Left lung (tissue), 1 donor: Measurements from ENCODE around the genes UGDH and RHOH.

DNA sequence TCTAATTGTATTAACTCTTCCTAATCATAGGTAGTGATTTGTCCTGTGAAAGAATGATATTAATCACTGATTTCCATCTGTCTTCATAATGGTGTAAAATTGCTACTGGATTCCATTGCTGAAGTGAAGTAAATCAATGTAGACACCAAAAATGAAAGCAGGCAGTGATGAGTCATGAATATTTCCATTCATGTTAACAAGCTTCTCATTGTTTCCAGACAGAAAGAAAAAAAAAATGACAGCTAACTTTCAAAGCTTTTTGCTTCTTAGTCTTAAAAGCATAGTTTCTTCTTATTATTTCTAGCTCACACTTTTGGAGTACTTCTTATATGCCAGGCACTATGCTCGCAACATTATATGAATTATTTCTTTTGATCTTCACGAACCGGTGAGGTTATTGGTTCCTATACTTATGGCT, 21.6 kb downstream of the FAM114A1 start:
- PRO-cap, result no peak

DNA sequence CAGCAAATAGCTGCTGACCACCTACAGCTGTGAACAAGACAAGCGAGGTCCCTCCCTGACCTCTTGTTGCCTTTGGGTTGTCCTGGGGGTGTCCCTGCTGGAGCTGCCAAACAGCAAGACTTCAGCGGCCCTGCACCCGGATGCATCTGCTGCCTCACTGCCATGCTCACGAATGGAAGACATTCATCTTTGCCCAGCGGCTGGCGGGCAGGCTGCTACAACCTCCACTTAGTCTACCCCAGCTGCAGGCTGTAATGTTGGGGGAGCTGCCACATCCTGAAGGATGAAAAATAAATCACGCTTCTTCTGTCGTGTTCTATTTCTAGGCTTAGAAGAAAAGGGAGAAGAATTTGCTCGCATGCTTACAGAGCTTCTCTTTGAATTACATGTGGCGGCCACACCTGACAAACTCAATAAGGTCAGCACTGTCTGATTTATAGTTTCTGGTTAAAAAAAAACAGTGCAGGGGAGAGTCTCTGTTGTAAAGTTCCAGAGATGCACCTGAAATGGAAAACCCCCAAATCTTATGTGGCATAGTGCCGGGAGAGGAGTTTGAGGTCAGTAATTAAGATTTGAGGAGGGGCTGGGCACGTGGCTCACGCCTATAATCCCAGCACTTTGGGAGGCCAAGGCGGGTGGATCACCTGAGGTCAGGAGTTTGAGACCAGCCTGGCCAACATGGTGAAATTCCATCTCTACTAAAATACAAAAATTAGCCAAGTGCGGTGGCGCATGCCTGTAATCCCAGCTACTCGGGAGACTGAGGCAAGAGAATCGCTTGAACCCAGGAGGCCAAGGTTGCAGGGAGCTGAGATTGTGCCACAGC, 61.5 kb downstream of the FAM114A1 start:
- PRO-cap, result no peak

- PRO-cap, result no peak
These were observed 81.6 kb downstream of the FAM114A1 start for GRCh38 chr4:38949248-38949523.

GRCh38 chr4:39037408-39038023, 5.3 kb upstream of the TMEM156 start:
- PRO-cap, result no peak

DNA sequence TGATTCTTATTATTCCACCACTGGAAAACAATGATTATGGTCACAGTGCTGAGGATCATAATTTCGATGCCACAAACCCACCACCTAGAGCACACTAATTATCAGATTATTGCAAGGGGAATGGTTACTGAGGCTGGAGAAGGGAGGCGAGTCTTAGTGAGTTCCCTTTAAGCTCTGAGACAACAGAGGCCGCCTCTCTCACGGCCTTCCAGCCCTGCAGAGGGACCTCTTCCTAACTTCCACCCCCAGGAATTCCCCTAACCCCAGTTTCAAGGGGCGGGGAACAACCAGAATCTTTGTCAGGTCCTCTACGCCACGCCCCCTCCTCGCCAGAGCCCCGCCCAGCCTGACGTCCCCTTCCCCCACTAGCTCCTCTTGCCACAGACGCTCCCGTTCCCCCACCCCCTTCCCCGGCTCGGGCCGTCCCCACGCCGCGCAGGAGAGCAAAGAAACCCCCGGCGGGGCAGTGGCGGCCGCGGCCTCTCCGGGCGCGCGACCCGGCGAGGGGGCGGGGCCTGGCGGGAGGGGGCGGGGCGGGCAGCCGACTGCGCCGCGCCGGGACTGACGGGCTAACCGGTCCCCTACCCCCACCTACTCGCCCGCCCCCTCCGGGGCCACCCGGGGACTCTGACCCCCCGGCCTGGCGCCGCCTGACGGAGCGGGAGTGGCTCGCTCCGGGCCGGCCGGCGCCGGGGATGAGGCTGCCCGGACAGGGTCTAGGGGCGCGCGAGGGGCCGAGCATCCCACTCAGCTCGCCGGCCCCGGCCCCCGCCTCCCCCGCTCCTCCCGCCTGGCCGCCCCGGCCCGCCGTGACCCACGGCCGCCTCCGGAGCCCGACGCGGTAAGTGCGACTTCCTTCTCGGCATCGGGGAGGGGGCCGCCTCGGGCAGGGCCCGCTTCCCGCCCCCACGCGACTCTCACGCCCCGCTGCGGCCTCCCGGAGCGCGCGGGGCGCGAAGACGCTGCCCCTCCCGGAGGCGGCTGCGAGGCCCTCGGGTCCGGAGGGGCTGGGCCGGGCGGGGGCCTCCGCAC, 12.4 kb upstream of the TMEM156 start:
- PRO-cap, result bidirectional peak, plus-strand start at position 653 of the sequence, minus-strand start at position 234 of the sequence; bidirectional peak, plus-strand start at position 947 of the sequence, minus-strand start at position 843 of the sequence

GRCh38 chr4:39340941-39341224, 25.3 kb downstream of the RFC1 start:
- PRO-cap, result no peak

- PRO-cap, result no peak
These were observed 1.3 kb downstream of the RPL9 start for GRCh38 chr4:39457436-39457873.

DNA sequence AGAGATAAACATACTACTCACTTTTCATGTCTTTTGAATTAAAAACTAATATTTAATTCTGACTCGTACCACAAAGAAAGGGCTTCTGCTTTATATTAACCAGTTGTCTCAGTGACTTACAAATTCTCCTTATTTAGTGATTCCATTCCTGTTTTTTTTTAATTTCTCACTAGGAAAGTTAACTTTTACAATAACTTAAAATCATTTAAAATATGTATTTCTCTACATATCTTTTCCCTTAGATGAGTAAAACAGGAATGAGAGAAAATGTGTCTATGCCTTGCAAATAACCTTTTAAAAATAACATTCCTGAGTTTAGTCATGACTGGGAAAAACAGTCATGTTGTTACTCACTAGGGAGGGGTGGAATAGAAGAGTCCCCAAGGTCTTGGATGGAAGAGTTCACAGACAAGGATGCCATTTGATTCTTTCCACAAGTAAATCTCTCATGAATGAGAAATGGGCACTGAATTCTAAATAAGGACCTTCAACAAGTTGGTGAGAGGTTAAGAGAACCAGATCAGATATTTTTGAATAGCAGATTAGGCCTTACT, 25.3 kb downstream of the UGDH start:
- PRO-cap, result no peak

DNA sequence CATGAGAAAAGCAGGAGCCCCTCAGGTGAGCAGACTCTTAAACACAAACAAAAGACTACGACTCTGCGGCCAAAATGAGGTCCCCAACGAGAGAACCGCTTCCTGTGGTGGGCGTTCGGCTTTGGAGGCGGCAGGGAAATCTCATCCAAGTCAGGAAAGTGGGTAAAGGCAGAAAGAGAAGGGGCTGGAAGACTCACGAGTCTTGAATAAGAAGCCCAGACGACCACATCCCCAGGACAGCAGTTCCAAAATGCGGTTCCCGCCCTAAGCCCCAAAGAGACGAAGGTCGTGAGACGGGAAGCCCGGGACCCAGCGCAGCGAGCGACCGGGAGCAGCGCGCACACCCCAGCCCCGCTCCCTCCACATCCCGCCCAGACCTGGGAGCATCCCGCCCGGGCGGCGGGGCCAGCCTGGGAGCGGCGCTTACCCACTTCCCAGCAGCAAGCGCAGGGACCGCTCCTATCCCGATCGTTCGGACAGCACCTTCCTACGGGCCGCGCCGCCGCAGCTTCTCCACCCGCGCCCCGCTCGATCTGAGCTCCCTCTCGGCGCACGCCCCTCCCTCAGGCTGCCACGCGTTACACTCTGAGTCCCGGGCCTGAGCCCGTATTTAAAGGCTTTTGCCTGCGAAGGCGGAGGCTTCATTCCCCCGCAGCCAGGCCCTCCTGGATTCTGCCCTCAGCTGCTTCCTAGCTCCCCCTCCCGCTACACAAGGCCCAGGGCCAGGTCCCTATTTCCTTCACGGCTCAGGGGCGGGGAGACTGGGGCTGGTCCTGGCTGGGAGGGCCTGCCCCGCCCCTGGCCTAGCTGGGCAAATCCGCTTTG, at the start of gene UGDH:
Gene UGDH (minus strand): TSS at position 584 of the 825 bp plus-strand sequence.
- PRO-cap, result bidirectional peak, plus-strand start outside the sequence, minus-strand start at position 670 of the sequence

DNA sequence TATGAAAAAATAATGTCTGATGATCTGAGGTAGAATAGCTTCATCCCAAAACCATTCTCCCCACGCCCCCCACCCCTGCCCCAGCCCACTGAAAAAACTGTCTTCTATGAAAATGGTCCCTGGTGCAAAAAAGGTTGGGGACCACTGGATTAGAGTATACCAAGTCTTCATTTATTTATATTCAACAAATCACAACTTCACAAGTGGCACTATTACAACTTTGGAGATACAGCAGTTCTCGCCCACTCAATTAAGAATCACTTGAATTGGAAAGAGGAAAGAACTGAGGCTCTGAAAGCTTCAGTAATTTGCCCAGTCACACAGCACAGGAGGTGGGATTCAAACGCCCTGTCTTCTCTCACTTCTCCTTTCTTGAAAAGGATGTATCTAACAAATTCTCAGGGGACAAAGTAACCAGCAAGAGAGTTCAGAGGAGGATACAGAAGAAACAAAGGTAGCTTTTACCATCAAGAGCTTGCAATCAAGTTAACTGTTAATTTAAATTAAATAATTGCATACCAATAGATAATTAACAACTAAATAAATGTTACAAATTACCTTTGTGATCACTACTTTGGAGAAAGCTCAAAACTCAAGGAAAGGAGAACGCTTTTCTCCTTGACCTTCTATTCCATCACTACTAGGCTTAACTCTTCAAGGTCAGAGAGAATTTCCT, 12.4 kb downstream of the SMIM14 start:
- PRO-cap, result no peak

GRCh38 chr4:39698469-39698945, 571 bp downstream of the UBE2K start:
- PRO-cap, result bidirectional peak, plus-strand start at chr4:39698565, minus-strand start at chr4:39698552

GRCh38 chr4:39753348-39754230, 55.7 kb downstream of the UBE2K start:
- PRO-cap, result no peak

DNA sequence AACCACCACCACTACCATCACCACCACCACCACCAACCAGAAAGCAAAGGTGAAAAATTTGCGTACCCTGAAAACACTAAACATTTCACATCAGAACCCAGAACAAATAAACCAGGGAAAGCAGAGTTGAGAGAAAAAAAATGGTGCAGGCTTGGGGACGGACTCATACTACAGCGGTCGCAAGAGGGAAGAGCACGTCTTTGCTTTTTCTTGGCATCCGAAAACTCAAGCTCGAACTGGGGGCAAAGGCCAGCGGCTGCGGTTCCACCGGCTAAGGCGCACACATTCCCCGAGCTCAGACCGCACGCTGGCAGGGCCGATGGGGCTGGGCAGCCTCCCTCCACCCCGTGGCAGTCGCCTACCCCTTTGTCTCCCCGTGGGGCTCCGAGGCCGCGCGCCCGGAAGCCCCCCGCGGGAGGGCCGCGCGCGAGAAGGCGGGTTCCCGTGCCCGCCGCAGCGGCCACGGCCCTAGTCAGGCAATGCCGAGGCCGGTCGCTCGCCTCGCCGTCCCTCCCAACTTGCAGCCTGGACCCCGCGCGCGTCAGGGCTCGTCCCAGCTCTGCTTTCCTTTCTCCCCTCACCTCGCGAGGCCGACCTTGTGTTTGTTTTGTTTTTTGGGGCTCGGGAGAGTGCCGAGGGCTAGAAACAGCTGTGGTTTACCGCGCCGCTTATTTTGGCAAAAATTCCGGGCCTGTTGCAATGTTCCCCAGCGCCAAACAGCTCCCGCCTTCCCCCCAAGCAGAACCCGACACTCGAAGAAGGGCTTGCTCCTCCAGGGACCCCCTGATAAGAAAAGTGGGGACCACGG, 739 bp upstream of the N4BP2 start:
- PRO-cap, result bidirectional peak, plus-strand start at position 166 of the sequence, minus-strand start at position 520 of the sequence

DNA sequence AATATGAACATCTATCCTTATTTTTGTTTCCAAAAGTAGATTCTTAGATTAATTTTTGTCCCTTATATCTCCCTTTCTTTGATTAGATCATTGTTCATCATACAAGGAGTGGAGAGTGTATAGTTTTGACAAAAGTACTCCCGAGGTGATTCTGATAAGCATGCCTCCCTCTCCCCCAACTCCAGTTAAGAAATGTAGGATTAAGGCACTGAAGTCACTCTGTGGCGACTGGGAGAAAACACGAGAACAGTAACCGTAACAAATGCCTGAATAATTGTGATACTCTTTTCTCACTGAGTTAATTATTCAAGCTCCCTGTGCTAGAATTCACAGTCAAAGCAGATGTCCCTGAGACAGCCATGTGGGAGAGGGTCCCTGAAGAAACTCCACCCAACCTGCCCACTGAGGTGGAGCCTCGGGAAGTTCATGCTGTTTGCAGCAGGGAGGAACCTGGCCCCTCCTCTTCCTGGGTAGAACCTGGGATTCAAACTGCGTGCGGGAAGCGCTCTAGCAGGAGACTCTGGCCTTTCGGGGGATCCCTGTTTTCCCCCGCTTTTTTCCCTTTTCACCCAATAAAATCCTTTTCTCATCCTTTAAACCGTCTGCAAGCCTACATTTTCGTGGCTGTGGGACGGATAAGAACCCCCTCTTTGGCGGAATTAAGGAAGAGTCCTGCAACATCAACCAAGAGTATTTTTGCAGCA, 20.3 kb upstream of the RHOH start:
- PRO-cap, result no peak

DNA sequence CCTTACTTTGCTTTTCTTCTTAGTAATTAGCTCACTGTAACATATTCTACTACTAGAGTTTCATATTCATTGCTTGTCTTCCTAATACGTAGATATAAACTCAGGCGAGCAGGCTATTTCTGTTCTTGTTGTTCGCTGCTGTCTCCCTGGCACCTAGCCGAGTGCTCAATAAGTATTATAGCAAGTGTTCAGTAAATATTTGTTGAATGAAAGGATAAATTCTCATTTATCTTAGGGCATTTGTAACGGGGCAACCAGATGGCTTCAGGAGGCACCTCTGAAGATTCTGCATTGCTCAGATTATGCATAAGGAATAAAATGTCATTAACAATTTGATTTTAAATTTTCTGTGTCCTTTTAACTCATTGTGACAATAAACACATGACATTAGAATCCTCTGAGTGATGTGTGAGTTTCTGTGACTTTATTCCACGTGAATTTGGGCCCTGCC, 6.7 kb upstream of the RHOH start:
- PRO-cap, result no peak

- PRO-cap, result unidirectional peak, plus-strand start at chr4:40197036; unidirectional peak, plus-strand start at chr4:40197077
These were observed at the start of gene RHOH for GRCh38 chr4:40196636-40197401. TSS of gene RHOH (plus strand) at chr4:40197031.

GRCh38 chr4:40199892-40200938, 3.4 kb downstream of the RHOH start:
- PRO-cap, result bidirectional peak, plus-strand start at chr4:40200344, minus-strand start at chr4:40200261

GRCh38 chr4:40202504-40202848, 5.6 kb downstream of the RHOH start:
- PRO-cap, result no peak

DNA sequence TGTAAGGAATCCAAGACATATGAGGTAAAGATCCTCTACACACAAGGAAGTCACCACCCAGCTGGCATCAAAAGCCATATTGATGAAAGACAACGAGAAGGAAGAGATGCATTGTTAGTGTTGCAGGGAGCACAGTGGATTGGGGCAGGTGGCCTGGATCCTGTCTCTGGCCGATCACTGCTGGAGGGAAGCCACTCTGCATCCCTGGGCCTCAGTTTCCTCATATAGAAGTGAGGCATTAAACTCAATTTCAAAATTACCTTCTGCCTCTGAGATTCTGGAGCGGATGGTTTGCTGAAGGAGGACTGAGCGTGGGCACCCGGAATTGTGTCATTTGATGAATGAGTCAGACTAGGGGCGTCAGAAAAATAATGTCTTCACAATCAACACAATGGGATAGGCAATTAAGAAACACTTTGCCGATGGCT, 1.4 kb upstream of the CHRNA9 start:
- PRO-cap, result no peak

GRCh38 chr4:40497179-40497633, 132.5 kb downstream of the RBM47 start:
- PRO-cap, result no peak